ENCODE data around the gene P2RX2.

DNA sequence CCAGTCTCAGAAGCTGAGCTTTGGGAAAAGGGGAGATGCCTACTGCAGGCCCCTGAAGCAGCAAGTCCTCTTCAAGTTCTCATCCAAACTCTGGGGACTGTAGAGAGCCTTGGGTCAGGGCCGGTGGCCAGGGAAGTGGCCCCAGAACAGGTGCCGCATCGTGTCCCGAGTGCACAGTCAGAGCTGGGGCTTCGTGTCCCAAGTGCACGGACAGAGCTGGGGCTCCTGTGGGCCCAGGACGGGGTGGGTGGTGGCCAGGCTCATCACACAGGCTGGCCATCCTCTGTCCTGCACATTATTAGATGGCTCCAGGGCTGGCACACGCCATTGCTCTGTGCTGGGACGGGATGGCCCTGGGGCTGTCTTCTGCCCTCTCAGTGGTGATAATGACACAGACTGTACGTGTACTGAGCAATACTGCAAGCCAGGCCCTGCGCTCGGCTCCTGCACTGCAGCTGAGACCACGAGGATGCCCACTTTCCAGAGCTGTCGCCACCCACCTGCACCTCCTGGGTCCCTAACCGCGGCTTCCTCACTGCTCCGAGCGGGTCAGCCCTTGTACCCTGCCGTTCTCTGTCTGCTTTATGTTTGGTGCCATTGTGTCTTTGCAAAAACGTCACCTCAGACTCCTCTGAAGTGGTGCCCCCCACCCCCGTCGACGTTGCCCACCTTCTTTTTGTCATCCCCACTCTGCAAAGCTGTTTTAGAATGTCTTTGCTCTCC is 1.9 kb downstream of the FBRSL1 start:
- PRO-cap, 3 experiments = no peak in any of the 3 experiments
- RAMPAGE, long total RNA = no peak

GRCh38 chr12:132516799-132517982 is 27.2 kb downstream of the FBRSL1 start:
- PRO-cap, 3 experiments = no peak in any of the 3 experiments
- RAMPAGE, long total RNA = no peak

GRCh38 chr12:132529751-132530272 is 39.9 kb downstream of the FBRSL1 start:
- PRO-cap, 3 experiments = no peak in any of the 3 experiments
- RAMPAGE, long total RNA = no peak

GRCh38 chr12:132584259-132584813 is 26.0 kb downstream of the LRCOL1 start:
- PRO-cap, 3 experiments = no peak in any of the 3 experiments
- RAMPAGE, long total RNA = no peak

DNA sequence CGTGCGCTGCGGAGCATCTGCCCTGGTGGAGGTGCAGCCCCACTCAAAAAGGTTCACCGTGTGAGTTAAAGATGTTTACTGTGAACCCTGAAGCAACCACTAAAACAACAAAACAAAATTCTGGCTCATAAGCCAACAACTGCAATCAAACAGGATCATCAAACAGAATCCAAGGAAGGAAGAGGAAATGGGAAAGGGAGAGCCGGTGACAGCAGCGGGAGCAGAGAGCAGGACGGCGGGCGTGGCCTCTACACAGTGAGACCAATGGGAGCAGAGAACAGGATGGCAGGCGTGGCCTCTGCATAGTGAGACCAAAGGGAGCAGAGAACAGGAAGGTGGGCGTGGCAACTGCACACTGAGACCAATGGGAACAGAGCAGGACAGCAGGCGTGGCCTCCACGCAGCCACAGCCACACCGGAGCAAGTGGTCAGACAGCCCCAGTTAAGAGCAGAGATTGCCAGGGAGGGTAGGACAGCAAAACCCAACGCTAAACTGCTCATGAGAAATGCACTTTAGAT is 16.5 kb downstream of the LRCOL1 start:
- PRO-cap, 3 experiments = peak in 2 of 3 experiments; most common plus-strand start position 441 of the sequence (in 1); most common minus-strand start position 184 of the sequence (in 1)
- RAMPAGE, long total RNA = no peak

GRCh38 chr12:132618337-132618883 is at the start of gene P2RX2:
Gene P2RX2, plus strand, starts transcription at chr12:132618776.
- PRO-cap, 3 experiments = no peak in any of the 3 experiments
- RAMPAGE, long total RNA = no peak

DNA sequence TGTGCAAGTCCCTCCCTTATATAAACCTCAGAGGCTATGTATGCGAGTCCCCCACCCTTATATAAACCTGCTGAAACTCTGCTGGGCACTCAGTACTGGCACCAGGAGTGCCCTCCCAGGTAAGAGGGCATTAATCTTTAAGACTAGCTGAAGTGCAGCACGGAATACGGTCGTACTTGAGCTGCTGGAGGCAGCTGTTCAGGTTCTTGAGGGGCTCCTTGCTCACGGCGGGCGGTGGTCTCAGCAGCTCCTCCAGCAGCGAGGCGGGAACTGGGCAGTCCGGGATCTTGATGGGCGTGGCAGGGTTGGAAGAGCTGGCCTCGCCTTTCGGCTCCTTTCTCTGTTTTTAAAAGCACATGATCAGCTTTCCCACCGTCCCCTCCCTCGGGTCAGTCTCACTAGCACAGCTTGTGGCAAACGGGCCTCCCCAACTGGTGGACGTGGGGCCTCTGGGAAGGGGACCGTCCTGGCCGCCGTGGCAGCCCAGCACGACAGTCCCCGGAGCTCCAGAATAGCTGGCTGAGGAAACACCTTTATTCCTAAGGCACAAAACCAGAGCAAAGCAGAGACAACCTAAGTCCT is 12.4 kb upstream of the ANKLE2 start:
- PRO-cap, 3 experiments = no peak in any of the 3 experiments
- RAMPAGE, long total RNA = no peak

DNA sequence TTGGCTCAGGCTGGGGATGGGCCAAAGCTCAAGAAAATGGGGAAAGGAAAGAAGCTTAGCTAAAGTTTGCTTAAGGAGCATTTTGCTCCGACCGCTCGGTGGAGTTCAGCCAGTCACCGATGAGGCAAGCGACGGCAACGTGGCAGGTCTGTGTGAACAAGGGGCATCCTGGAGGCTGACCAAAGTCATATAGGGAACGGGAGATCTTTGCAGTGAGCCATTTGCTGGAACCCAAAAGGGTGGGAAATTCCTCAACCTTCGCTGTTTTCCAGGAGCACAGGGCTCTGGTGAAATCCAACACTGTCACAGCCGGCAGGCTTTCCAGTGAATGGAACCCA is 792 bp downstream of the ZNF605 start:
- PRO-cap, 3 experiments = no peak in any of the 3 experiments
- RAMPAGE, long total RNA = no peak

DNA sequence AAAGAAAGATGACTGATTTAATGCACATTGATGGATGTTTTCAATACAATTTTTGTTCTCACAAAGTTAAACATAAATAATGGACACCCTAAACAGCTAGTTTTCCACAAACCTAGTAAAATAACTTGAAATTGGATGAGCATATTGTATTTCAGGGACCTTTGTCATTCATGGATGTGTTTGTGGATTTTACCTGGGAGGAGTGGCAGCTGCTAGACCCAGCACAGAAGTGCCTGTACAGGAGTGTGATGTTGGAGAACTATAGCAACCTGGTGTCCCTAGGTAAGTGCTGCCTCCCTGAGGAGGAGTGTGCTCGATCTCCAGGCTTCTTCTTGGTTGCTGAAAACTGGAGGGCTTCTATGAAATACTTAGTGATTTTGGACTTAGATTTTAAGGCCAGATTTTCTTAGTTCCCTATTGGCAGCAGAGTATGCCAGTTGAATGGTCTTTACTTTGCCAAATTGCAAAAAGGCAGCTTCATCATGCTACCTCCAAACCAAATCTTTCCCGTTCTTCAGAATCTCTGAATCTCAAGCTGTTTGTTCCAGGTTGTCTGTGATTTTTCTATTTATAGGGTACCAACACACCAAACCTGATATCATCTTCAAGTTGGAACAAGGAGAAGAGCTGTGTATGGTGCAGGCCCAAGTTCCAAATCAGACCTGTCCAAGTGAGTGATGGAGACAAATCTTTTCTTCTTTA is 10.2 kb downstream of the ZNF268 start:
- PRO-cap, 3 experiments = no peak in any of the 3 experiments
- RAMPAGE, long total RNA = no peak